Diencephalon (tissue), 2 donors: ENCODE measurements around a stretch of chr14.

- RAMPAGE, long total RNA, result no peak
Observed at GRCh38 chr14:94386600-94387012, 1.8 kb downstream of the SERPINA1 start.

- RAMPAGE, long total RNA, result no peak
Observed at GRCh38 chr14:94451052-94451616, 1.5 kb downstream of the SERPINA11 start.

DNA sequence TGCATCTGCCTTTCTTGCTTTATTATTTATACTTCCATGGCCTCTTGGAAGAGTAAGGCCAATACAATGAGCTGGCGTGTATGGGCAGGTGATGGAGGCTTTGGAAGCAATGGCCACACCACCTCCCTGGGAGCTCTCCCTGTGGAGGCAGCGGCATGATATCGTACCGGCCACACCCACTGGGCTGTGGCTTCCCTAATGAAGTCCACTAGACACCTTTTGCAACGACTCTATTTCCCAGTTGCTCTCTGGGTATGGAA is 5.2 kb downstream of the SERPINA12 start:
- RAMPAGE, long total RNA, result no peak

DNA sequence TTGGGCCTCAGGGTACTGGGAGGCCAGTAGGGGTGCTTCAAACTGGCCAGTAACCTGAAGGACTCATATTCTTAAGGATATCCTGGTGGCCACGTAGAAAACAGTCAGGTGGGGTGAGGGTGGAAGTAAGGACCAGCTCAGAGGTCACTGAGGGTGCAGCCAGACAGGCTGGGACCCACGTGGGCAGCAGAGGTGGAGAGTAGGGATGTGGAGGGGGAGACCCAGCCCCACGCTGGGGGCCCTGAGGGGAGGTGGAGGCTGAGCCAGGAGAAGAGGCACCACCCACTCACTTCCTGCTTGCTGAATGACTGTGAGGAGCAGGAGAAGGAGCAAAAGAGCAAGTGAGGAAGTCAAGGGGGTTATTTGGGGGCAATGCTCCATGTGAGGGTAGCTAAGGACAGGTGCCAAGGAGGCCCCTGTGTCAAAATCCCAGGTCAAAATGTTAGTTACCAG is 12.5 kb upstream of the SERPINA3 start:
- RAMPAGE, long total RNA, result no peak

DNA sequence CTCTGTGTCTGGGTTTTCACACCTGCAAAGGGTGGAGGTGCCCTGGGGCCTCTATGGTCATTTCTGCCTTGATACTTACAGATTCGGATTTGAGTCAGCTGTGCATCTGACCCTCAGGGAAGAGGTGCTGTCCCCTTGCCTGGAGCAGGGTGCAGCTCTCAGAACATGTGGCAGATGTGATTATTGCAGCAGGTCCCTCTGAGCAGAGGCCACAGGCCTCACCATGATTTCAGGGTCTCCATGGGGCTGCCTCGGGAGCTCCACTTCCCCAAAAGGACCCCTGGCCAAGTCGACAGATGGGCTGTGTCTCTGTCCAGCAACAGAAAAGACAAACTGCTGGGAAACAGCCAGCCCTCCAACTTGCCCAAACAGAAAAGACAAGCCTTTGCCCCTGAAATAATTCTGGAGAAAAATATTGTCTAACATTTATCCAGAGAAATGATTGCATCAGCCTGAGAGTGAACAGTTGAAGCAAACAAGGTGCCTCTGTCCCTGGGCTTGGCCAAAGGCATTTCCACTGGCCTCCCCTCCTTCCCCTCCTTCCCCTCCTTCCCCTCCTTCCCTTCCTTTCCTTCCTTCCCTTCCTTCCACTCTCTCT is 543 bp downstream of the SERPINA3 start:
- RAMPAGE, long total RNA, result no peak

GRCh38 chr14:95046765-95047301 is 110.5 kb downstream of the DICER1 start:
- RAMPAGE, long total RNA, result no peak

DNA sequence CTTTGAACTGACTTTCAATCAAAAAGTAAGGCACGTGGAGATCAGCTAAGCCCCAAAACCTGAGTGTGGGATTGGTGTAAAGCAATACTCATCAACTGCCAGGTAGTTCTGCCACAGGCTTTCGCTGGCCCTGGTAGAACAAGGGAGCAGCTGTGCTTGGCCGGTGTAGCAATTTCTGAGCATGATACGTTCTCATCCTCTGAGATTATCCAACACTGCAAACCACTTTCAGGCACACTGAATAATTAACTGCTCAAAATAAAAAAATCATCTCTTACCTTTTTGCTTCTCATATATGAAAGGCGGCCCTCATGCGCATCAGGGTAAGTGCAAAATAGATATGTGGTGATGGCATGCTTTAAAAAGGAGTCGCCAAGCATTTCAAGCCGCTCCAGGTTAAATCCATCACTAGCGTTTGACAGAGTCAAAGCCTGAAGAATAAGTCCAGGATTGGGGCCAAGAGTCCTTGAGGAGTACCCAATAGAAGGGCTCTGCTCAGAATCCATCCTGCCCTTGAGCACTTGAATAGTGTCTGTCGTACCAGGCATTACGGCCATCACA is 54.2 kb downstream of the DICER1 start:
- RAMPAGE, long total RNA, result no peak

DNA sequence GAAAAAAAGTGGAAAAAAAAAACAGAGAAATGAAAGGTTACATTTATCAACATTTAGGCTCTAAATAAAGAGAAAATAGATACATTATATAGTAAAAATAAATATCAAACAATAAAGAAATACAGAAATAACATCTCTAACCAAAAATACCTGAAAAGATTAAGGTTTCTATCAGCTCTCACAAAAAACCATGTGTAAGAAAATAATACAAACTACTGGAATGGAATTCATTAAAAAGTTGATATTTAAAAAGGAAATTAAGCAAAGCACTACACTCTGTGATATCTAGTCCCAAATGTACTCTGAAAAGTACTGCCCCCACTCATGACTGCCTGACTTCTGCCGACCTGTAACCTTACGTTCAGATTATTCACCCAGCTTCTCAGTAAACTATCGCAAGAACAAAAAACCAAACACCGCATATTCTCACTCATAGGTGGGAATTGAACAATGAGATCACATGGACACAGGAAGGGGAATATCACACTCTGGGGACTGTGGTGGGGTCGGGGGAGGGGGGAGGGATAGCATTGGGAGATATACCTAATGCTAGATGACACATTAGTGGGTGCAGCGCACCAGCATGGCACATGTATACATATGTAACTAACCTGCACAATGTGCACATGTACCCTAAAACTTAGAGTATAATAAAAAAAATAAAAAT is 18.9 kb downstream of the DICER1 start:
- RAMPAGE, long total RNA, result no peak

DNA sequence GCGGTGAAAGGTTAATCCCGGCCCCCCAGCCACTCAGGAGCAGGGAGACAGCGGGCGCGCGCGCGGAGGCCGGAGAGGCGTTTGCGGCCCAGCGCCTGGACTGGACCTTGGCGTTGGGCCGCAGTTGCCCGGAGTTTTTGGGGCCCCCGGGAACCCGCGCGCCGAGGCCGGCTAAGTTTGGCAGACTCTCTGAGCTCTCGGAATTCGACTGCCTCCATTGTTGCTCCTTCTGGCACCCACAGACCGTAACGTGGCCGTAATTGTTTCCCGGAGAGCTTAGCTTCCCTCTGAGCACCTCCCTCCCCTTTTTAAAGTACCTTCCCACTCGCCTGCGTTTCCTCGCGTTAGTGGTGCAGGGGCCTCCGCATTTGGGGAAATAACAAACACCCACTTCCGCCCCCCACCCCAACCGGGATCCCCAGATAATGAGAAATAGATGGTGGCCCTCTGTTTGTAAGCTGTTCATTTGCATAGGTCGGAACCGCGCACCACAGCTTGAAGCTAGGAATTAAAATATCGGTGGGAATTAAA is 350 bp upstream of the DICER1 start:
- RAMPAGE, long total RNA, result start-site peak on the plus strand centred at position 101 of the sequence, 80 bp wide, 443 and 176 reads in 2 replicates

- RAMPAGE, long total RNA, result no peak
Observed at GRCh38 chr14:95211733-95212508, 54.6 kb upstream of the DICER1 start.

DNA sequence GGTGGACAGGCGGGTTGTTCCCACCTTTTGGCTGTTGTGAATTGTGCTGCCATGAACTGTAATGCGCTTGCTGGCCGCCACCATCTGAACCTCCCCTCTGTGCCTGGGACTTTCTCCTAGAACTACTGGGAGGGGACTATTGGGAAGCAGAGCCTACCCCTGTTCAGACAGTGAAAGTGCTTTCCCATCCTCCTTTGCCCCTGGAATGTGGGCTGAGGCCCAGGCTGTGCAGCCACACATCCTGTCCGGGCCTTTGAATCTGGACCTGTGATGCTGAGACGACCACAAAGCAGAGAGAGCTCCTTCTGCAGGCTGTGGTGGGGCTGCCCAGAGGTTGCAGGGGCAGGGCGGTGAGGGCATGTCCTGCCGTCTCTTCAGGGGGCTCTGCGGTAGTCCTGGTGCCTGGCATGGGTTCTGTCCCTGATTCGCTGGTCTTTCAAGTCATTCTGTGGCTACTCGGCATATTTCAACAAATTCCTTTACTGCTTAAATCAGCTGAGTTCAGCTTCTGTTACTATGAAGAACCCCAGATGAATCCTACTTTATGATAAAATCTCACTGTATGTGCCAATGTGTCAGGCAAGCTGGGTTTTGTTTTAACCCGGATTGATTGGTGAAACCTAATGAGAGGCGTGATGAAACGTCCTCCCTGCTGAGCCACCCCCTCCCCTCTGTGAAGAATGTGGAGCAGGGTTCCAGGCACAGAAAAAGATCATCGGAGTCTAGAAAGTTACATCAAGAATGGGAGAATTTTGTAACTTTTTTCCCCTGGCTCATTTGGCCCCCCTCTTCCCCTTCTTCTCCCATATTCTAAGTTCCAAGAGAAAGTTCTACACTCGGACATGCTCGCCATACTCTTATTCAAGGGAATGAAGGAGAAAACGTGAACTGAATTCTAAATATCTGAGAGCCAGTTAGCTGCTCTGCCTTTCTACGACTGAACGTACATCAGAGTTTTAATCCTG is 63.5 kb upstream of the DICER1 start:
- RAMPAGE, long total RNA, result no peak

DNA sequence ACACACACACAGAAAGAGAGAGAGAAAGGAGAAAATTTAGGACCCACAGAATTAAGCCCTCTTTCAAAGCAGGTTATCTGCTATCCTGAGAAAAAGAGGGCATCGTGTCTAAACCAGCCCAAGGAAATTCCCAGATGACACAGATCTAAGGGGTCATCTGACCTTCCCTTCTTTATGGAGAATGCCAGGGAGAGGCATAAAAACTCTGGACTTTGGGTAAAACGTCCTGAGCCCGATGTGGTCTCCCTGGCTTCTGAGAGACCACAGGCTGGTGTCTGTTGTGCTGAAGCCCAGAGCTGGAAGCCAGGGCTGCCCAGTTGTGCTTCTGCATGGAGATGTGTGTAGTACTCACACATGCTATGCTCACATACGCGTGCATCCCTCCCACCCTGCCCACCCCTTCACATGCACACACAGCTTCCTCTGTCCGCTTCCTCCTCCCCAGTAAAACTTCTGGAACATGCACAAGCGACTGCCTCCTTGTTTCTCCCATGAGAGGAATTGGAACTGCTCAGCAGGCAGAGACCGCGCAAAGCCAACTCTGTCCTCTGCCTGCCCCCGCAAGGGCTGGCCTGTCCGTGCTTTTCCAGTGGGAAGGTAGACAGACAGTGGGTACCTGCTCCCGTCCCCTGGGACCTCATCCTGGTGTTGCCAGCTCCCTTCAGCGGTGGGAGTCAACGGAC is 88.8 kb upstream of the CLMN start:
- RAMPAGE, long total RNA, result no peak

- RAMPAGE, long total RNA, result no peak
Observed at GRCh38 chr14:95495490-95496069, 20.9 kb downstream of the SYNE3 start.

DNA sequence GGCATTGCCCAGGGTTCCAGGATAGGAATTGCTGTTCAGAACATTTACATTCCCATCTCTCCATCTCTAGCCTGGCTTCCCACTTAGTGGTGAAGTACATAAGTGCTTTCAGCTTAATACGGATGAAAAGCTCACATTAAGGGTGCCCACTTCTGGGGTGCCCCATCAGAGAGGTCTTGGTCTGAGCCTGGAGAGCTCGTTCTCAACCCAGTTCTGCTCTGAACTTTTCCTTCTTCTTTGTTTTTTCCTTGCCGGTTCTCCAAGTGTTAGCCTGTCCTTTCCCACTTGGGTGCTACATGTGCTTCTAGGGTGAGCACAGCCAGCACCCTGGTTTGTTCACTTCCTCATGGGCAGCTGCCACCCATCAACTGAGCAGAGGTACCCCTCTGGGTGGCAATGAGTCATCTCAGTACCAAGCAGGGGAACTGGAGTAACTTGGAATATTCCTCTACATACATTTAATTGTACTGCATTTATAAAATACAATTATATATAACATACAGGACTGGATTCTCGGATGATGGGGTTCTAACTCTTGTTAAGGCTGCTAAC is 3.8 kb upstream of the SYNE3 start:
- RAMPAGE, long total RNA, result no peak

GRCh38 chr14:95525647-95526277 is 9.1 kb upstream of the GLRX5 start:
- RAMPAGE, long total RNA, result no peak

GRCh38 chr14:95660761-95661301 is 25.4 kb upstream of the TCL1B start:
- RAMPAGE, long total RNA, result no peak

- RAMPAGE, long total RNA, result no peak
Observed at GRCh38 chr14:95695894-95696526, 9.8 kb downstream of the TCL1B start.

DNA sequence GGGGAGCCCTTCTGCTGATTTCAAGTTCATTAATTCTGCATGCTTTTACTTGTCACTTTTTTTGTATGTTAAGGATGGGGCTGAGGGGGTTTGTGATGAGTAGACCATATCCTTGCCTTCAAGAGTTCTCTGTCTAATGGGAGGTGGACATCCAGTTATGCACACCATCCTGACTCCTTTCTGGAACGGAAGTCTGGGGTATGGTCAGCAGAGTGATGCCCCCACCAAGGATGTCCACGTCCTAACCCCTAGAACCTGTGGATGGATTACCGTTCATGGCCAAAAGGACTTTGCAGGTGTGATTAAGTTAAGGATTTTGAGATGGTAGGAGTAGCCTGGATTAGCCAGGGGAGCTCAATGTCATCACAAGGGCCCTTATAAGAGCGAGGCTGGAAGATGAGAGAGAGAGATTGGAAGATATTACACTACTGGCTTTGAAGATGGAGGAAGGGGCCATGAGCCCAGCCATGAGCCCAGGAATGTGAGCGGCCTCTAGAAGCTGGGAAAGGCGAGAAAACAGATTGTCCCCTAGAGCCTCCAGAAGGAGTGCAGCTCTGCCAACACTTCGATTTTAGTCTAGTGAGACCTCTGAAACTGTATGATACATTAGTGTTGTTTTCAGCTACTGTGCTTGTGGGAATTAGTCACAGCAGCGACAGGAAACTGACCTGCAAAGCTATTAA is 44.1 kb downstream of the C14orf132 start:
- RAMPAGE, long total RNA, result no peak

GRCh38 chr14:96089591-96089886 is 50.4 kb downstream of the C14orf132 start:
- RAMPAGE, long total RNA, result no peak

- RAMPAGE, long total RNA, result no peak
Observed at GRCh38 chr14:96091293-96092313, 52.4 kb downstream of the C14orf132 start.